Peripheral blood mononuclear cell (primary cell): Measurements from ENCODE around the gene DCLRE1C.

GRCh38 chr10:12635075-12635597 lies 285.8 kb downstream of the CAMK1D start:
- PRO-cap, 8 experiments = peak in 4 of 8 experiments; most common plus-strand start chr10:12635513 (in 1); most common minus-strand start chr10:12635240 (in 4)

DNA sequence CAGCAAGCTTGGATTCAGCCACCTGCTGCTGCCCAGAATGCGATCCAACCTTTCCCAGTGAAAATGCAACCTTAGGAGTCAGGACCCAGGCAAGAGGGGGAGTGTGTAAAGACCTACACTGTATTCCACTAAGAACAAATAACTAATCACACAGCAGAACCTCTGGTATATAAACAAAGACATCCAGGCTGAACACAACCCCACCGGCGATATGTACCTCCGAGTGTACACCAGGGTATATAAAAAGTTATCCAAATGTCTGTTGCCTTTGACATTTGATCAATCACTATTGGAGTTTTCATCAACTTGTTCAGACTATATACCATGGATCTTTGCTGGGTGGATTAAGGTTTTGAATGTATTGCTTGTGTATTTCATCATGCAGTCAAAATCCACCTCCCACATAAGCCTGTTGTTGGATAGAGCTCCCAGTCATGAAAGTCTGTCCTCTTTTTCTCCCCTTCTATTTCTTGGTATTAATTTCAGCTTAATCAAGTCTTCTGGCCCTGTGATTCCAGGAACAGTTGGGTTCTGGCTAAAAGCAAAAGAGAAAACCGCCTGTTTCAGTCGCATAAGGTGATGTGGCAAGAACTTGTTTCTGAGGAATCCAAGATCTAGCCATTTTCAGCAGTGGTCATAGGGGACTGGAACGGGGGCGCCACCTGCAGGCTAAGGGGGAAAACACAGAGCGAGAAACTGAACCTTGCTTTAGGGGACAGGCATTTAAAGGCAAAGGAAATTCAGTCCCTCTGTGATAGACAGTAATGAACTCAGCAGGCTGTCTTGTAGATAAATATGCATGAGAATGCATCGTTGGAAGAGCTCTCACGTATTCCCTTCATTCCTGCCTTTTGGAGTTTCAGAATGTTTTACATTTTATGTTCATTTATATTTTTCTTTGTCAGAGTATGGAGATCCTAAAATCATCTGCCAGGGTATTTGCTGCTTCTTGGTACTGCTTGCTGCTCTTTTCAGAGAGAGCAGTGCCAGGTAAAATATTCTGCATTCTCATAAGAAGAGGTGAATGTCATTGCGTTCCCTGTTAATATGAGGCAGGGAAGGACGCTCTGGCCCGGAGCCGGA lies 290.5 kb downstream of the CCDC3 start:
- PRO-cap, 8 experiments = no peak in any of the 8 experiments

DNA sequence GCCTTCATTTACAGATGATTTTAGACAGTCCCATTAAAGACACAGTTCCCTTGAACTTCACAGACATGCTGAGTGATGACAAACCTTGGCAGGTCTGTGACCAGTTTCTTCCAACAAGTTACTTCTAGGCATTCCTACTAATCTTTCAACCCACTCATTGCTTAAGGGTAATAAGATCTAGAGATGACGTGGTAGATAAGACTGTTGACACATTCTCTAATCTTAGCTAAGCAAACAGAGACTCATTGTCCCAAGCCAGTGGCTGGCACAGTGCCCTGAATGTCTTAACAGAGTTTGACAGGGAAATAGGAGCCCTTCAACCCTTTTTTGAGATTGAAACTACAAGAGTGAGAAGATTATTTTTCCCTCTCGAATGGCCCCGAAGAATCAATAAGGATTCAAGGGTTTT lies 281.1 kb downstream of the CCDC3 start:
- PRO-cap, 8 experiments = no peak in any of the 8 experiments

DNA sequence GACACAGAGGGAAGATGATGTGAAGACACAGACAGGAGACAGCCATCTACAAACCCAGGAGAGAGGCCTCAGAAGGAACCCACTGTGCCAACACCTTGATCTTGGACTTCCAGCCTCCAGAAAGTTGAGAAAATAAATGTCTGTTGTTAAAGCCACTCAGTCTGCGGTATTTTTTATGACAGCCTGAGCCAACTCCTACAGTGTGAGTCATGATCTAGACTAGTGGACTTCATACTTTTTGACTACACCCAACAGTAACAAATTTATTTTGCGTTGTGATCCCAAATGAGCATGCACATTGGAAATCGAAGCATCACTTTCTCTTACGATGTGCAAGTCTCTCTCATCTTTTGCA lies 29.0 kb downstream of the PHYH start:
- PRO-cap, 8 experiments = no peak in any of the 8 experiments

DNA sequence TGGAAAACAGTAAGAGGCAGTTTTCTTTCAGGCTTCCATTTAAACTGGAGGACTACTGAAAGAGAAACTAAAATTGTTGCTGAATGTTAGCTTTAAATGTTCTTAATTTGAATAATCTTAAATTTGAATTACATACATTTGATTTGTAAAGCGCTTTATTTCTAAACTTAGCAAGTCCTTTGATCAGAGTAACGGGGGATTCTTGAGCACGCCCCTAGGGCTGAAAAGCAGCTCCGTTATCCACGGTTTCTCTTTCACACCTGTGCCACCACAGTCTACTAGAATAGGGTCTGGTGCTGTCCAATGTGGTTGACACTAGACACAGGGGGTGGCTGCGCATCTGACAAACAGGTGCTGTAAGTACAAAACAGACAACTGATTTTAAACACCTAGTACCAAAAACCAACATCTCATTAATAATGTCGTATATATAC lies 7.5 kb downstream of the SEPHS1 start:
- PRO-cap, 8 experiments = no peak in any of the 8 experiments

DNA sequence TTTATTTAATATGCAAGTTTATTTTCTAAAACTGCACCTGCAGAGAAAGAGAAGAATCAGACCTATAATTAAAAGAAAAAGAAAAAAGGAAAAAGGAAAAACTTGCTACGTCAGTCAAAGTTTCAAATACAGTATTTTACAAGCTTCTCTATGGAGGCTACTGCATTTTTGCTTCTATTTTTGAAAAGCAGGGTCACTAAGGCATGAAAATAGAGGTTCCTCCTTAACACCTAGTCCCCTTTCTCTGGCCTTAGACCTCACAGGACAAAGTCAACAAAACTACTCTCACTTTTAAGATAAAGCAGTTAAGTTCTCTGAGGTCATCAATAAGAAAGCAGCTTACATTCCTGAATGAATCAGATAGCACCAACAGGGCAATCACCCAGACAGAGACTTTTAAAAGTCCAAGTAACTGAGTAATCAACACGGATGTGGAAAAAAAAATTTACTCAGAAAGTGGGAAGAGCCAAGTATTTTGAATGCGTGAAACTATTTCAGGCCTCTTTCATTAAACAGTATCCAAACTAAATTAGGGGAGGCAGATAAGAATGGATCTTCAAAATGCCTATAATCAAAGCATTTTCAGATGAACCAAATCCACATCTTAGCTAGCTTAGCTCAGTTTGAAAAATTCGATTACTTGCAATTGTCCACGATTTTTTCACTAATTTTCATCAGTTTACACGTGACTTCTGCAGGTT lies 1.9 kb downstream of the BEND7 start:
- PRO-cap, 8 experiments = no peak in any of the 8 experiments

- PRO-cap, 8 experiments = peak in 8 of 8 experiments; most common plus-strand start chr10:13787319 (in 7); most common minus-strand start chr10:13787078 (in 7)
Measured at GRCh38 chr10:13786838-13787531, 200.2 kb downstream of the PRPF18 start.

DNA sequence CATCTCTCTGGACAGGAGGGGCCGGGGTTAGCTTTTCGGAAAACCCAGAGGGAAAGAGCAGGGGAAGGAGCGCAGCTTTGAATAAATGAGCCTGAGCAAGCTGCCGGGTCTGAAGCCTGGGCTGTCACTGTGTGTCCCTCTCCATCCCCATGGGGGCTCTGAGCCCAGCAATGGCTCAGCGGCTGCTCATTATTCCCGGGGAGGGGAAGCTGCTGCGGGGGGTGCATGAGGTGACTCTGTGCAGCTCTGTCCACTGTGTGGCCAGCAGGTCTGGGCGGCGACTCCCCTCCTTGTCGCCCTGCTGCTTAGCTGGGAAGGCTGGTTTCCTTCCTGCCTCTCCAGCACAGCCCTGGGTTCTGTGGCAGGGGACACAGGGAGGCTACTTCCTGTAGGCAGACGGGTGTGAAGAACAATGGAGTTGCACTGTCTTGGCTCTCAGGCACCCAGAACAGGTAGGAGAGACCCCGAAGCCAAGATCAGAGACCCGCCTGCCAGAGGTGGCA lies 234.2 kb downstream of the PRPF18 start:
- PRO-cap, 8 experiments = no peak in any of the 8 experiments

- PRO-cap, 8 experiments = no peak in any of the 8 experiments
Measured at GRCh38 chr10:13891034-13892227, 304.7 kb downstream of the PRPF18 start.

DNA sequence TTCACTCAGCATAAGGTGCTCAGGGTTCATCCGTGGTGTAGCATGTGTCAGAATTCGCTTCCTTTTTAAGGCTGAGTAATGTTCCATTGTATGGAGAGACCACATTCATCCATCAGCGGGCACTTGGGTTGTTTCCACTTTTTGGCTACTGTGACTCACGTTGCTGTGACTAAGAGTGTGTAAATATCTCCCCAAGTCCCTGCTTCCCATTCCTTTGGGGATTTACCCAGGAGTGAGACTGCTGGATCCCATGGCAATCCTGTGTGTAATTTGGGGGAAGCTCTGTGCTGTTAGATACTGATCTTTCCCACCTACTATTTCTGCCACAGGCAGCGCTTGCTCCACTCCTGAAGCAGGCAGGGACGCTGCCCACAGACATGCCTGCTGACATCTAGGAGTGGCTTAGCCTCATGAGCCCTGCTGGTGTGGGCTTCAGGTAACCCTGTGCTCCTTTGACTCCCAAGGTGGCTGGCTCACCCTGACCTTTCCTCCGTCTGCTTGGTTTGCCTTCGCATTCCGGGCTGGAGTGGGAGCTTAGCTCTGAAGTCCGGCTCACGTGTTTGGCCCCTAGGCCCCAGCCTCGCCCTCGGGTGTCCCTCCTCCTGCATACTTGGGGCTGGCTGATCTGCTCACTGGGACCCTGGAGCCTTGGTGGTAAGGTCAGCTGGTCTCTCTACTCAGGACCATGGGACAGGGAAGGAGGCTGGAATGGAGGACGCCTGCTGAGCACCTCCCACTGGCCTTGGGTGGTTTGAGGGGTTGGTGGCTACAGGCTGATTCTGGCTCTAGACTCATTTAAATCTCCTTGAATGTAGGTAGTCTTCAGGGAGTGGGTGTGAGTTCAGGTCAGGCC lies 345.8 kb downstream of the FRMD4A start:
- PRO-cap, 8 experiments = no peak in any of the 8 experiments

DNA sequence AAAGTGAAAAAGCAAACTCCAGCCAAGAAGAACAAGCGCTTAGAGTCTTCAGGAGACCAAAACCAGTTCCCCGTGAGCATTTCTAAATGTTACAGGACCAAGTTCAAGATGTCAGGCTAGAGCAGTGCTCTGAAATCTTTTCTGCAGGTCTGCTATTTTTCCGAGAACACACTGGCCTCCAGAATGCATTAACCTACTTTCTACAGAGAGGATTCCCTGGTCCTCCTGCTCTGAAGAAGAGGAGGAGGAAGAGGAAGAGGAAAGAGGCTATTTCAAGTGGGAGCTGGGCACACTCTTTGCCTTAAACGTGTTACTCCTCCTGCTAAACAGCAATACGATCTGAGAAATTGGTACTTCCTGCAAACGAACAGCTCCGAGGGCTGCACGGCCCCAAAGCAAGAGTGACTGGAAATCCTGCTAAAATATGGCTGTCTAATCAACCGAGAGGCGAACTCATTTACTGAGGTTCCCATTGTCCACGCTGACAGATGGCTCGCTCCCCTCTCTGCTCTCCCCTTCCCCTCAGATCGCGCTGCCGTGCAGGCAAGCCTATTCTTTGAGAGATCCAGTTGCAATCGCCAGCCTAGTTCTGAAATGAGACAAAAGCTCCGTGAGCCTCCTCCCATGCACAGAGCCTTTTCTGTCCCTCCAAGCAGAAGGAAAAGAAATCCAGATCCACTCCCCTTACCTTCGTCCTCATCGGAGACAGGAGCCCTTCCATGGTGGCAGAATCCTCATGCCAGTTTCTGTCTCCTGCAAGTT lies 157.2 kb downstream of the FRMD4A start:
- PRO-cap, 8 experiments = no peak in any of the 8 experiments

DNA sequence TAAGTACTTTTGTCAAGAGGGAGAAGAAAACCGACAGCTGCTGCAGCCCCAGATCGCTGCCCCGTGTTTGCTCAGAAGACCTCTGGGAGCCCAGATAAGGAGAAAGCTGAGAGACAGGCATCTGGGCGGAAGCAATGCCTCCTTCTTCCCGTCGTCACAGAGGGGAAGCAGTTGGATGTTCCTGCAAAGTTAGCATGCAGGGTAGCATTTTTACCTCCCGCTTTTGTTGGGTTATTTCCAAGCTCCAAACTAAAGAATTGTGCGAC lies 149.5 kb downstream of the FRMD4A start:
- PRO-cap, 8 experiments = no peak in any of the 8 experiments

DNA sequence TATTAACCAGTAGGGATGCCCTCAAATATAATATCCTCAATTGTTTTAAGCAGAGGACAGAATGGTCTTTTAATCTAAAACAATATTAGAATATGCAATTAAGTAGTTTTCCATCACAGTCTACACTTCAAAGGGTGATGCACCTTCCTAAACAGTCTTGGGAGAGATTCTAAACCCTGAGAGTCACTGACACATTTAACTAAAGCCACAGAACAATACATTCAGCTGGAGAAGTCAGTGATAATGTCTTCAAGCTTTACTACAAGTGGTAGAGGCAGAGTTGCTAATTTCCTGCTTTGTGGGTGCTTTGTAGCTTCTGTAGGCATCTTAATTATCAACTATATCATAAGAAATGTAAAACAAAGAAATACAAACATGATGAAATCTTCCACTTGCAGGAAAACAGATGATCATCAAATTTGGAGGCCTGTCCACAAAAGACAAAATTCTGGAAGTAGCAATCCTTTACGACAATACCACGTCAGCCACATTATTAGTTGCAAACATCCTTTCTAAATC lies 212.5 kb downstream of the FAM107B start:
- PRO-cap, 8 experiments = no peak in any of the 8 experiments

DNA sequence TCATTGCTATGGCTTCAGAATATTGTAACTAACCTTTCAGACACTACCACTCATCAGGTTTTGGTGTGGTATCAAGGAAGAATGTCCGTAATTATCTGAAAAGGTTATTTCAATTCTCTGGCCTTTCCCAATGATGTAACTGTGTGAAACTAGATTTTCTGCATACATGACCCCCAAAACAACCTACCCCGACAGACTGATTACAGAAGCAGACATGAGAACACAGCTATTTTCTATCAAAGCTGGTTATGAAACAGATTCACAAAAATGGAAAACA lies 211.2 kb downstream of the FAM107B start:
- PRO-cap, 8 experiments = no peak in any of the 8 experiments

DNA sequence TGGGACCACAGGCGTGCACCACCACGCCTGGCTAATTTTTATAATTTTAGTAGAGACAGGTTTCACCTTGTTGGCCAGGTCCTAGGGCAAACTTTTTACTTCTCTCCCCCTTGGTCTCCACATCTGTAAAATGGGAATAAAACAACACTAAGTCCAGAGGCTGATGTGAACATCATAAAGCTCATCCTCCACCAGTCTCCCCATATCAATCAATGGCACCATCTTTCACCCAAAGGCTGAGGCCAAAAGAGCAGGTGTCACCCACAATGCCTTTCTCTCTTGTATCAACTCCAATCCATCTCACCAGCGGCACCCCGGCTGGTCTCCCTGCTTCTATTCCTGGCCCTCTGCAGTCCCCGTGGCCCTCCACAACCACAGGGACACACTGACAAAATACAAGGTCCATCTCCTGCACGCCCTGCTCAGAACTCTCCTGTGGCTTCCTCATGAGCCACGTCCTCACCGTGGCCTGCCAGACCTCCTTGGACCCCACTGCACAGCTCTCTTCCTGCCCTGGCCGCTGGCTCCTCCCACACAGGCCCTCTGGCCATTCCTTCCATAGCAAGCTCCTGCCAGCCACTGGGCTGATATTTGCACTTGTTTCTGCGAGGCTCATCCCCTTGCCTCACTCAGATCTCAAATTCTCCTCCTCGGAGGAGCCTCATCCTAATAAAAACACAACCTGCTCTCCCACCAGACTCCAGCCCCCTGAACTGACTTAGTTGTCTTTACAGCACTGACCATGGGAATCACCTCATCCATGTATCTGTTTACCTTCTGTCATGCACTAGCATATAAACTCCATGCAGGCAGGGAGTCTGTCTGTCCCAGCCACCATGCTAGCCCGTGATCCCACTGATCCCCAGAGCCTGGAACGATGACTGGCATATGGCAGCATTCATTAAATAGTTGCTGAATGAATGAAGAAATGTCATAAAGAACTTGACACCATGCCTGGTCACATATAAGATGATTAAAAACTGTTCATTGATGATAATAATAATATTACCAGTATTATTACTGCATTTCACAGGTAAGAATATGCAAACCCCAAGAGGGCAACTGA lies 178.8 kb downstream of the FAM107B start:
- PRO-cap, 8 experiments = peak in 7 of 8 experiments; most common minus-strand start position 716 of the sequence (in 6)

GRCh38 chr10:14598890-14599730 lies 175.6 kb downstream of the FAM107B start:
- PRO-cap, 8 experiments = peak in 3 of 8 experiments; most common minus-strand start chr10:14599005 (in 3)

DNA sequence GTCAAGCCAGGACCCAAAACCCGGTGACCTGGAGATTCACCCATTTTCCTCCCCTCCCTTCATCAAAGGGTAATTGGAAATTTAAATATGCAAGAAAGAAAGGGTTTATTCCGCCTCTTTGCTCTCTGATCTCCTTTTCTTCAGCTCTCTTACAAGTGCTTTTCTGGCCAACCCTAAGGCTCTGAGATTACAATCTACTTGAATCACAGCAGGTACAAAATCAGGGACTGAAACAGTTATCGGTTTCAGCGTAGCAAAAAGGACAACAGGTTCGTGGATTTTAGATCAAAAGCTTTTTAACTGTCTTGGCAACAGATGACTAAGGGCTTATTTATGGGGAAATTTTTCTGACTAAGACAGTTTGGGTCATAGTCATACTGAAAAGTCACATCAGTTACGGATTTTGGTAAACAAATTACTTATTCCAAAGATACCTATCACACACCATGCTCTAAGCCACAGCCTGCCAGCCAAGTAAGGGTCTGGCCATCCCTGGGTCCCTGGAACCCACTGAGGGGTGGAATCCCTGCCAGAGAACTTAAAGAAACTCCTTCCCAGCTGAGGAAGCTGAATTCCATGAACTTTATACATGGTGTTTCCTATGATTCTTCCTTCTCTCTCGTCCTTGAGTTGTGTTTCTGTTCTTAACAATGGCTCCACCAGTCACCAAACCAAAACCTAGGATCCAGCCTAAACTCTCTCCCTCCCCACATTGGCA lies 169.4 kb downstream of the FAM107B start:
- PRO-cap, 8 experiments = peak in 2 of 8 experiments; most common plus-strand start position 242 of the sequence (in 1); most common minus-strand start position 264 of the sequence (in 1)

DNA sequence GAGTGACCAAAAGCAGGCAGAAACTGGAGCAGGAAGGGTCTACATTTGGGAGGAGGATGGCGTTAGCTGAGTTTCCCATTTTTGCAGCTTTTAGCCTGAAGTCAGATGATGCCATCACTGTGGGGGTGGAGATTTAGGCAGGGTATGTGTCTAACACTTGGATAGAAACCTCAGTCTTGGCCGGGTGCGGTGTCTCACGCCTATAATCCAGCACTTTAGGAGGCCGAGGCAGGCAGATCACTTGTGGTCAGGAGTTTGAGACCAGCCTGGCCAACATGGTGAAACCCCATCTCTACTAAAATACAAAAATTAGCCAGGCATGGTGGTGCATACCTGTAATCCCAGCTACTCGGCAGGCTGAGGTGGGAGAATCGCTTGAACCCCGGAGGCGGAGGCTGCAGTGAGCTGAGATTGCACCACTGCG lies 140.1 kb downstream of the FAM107B start:
- PRO-cap, 8 experiments = peak in 3 of 8 experiments; most common plus-strand start position 173 of the sequence (in 3)

DNA sequence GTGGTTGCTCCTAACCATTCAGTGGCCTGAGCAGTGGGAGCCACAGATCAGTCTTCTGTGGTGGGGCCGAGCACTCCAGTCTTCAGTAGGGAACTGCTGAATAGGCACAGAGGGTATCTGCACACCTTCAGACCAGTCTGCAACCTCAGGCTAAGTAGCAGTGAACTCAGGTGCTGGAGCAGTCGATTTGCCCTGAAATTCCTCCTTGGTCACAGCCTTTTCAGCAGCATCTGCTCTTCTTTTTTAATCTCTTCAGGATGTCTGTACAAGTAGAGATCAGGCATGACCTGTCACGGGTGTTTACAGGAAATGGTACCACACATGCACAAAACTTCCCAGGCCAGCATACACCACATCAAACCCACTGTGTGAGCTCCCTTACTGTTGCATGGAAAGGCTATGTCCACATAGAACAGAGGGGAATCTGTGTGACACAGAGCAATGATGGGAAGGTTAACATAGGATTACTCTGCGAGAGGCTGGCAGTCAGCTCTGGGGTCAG lies 51.5 kb downstream of the FAM107B start:
- PRO-cap, 8 experiments = peak in 1 of 8 experiments; most common minus-strand start position 232 of the sequence (in 1)

DNA sequence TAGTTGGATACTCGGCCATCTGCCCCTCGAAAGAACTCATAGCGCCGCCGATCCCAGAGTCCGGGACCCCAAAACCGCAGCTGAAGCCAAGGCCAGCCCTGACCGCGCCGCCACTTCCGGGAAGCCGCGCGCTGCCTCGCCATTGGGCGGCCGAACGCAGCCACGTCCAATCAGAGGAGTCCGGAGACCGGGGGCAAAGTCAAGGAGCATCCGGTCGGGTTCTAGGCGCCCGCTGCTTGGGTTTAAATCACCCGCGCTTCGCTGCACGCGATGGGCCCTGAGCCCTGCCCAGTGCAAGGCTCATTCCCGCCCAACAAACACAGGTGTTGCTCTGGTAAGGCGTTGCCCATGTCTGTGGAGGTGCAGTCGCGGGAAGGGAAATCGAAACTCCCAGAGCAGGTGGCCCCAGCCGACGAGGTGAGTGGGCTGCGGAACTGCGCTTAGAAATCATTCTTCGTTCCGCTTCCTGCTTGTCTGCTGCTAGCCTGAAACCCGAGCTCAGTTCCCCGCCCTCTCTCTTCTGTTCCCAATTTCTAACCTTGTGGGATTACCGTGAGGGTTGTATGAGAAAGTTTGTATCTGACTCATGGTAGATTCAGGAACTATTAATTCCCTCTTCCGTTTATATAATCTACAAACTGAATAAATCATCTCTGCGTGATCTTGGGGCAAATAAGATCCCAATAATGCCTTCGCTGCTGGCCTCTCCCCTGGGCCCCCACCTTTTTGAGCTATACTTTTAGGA lies at the start of gene DCLRE1C:
TSS of gene DCLRE1C (minus strand) at position 126 of the 745 bp plus-strand sequence.
- PRO-cap, 8 experiments = peak in 8 of 8 experiments; most common plus-strand start position 450 of the sequence (in 8); most common minus-strand start position 76 of the sequence (in 5)